ENCODE measurements around a stretch of chr4.

- RAMPAGE, long total RNA, result no peak
- RRBS, result 2% methylated on average over 23 of the region's 81 CpGs
Observed at GRCh38 chr4:15003898-15004531, 1.7 kb downstream of the CPEB2 start.

DNA sequence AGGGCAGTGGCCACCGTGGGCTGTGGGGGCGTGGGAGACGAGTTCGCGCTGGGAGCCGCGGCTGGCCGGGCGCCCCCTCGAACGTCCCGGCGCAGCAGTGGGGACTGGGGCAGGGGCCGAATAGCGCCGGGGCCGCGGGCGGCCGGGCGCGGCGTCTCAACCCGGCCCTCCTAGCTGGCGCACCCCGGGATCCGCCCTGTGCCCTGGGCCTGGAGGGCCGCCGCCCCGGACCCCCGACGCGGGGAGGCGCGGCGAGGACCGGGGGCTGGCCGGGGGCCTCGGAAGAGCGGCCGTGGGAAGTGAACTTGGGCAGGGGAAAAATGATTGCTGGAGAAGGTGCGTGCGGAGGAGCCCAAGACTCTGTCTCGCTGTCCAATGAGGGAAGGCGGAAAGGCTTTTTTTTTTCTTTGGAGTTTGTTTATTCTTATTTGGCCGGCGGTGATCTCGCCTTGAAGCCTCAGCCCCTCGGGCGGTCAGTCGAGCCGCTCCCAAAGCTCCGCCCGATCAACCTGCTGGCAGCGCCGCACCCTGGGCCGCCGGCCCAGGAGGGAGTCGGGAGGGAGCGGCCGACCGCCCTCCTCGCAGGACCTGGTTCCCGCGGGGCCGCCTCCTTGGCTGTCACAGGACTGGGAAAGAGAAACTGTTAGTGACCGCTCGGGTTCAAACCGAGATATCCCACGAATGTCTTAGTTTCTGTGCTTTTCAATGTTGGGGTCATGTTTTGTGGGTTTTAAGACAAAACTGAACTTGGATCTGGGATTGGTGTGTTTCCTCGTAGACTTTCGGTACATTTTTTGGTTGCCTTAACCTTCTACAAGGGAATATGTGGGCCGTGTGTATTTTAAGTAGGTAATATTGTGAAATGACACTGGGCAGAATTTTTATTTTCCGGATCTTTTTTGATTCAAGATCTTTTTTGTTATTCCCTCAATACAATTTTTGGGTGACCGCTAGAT is 2.5 kb downstream of the CPEB2 start:
- RAMPAGE, long total RNA, result no peak
- RRBS, result 2% methylated on average over 25 of the region's 75 CpGs

- RAMPAGE, long total RNA, result no peak
- RRBS, result no CpG with 5 or more reads among the region's 6 CpGs
Observed at GRCh38 chr4:15033882-15034773, 31.8 kb downstream of the CPEB2 start.

DNA sequence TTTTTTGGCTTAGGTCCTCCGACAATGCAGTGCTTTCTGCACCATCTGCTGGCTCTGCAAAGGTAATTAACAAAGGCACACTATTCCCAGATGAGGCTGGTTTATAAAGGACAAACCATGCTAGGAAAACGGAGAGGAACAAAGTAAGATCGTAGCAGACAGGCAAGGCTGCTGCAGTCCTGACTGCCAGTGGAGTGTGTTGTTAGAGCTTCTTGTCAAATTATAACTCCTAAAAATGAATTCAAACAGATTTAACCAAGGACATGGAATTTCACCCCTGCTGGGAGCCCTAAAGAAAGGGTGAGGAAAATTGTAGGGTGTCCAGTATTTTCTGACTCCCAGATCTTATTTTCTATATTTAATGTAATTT is 142.1 kb downstream of the CPEB2 start:
- RAMPAGE, long total RNA, result no peak
- RRBS, result no CpG with 5 or more reads among the region's 3 CpGs

- RAMPAGE, long total RNA, result no peak
- RRBS, result no CpG with 5 or more reads among the region's 10 CpGs
Observed at GRCh38 chr4:15340753-15341462, 86.9 kb upstream of the C1QTNF7 start.

DNA sequence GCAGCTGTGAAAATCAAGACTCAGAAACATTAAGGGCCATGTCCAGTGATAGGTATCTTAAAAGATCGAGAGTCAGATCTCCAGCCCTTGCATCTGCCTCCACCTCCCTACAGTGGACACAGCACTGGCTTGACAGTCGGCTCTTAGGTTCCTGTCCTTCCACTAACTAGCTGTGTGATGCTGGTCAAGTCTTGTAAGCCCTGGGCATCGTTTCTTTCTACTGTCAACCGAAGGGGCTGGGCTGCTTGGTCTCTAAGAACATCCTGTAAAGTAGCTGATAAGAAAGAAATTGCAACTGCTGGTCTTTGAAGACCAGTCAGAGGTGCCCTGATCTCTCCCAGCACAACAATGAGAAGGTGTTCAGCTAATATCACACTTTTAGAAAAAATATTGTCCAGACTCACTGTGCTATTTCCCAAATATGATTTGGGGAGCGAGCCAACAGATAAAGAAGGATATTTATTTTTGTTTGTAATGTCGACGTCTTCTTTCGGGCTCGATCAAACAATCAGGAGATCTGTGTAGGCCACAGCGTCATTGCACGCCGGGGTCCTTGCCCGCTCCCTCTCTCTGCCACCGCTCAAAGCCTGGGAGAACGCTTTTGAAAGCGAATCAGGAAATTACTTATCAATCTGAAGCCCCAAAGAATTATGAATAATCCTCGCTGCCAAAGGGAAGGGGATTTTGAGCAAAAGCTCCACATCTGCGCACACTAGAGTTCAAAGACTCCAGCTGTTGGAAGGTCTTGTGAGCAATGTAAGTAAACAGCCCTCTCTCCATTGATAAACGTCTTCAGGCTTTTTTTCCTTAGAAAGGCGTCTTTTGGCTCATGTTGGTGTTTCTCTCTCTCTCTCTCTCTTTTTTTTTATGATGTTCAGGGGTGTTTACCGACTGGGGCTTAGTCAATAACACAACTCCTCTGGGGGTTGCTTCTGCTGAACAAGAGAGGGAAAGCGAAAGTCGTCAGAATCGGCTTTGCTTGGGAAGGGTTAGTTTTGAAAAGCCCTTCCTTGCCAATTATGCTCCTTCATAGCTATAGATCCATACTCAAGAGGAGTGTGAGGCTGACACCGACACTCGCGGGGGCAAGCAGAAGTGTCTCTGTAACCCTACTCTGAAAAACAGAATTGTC is 53.5 kb upstream of the C1QTNF7 start:
- RAMPAGE, long total RNA, result no peak
- RRBS, result no CpG with 5 or more reads among the region's 27 CpGs

DNA sequence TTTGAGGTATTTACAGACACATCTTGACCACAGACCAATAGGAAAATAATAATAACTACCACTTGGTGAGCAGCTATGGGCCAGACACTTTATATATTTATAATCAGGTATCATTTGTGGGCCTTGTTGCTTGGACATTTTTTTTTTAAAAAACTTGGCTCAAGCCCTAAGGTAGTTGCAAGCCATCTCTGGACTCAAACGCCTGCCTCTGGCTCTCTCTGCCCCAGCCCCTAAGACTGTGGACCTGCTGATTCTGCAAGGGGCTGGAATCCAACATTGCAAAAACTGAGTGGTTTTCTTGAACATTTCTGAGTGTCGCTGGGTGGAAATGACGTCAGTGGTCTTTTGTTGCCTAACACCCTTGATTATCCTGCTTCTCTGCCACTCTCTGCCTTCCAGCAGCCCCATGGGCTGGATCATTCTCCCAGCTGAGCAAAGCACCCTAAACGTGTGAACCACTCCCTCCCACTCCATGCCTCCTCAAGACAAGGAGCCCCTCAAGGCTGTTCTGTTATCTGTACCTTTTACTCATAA is 16.6 kb downstream of the BST1 start:
- RAMPAGE, long total RNA, result no peak
- RRBS, result no CpG with 5 or more reads among the region's 4 CpGs

DNA sequence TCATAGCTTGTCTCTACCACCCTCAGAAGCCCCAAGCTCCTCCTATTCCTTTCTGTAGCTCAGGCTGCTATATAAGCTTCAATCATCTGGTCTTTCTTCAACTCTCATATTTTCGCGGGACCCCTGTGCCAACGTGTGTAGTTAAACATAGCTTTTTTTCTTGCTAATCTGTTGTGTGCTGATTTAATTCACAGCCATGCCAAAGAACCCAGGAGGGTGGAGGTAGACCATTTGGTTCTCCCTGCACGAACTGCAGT is 21.1 kb upstream of the CD38 start:
- RAMPAGE, long total RNA, result no peak
- RRBS, result no CpG with 5 or more reads among the region's 4 CpGs

- RAMPAGE, long total RNA, result no peak
- RRBS, result 40% methylated on average over 19 of the region's 33 CpGs
Observed at GRCh38 chr4:15905970-15906632, 32.4 kb downstream of the FGFBP1 start.

GRCh38 chr4:16032898-16033259 is 50.9 kb downstream of the PROM1 start:
- RAMPAGE, long total RNA, result no peak
- RRBS, result no CpG with 5 or more reads among the region's 3 CpGs

DNA sequence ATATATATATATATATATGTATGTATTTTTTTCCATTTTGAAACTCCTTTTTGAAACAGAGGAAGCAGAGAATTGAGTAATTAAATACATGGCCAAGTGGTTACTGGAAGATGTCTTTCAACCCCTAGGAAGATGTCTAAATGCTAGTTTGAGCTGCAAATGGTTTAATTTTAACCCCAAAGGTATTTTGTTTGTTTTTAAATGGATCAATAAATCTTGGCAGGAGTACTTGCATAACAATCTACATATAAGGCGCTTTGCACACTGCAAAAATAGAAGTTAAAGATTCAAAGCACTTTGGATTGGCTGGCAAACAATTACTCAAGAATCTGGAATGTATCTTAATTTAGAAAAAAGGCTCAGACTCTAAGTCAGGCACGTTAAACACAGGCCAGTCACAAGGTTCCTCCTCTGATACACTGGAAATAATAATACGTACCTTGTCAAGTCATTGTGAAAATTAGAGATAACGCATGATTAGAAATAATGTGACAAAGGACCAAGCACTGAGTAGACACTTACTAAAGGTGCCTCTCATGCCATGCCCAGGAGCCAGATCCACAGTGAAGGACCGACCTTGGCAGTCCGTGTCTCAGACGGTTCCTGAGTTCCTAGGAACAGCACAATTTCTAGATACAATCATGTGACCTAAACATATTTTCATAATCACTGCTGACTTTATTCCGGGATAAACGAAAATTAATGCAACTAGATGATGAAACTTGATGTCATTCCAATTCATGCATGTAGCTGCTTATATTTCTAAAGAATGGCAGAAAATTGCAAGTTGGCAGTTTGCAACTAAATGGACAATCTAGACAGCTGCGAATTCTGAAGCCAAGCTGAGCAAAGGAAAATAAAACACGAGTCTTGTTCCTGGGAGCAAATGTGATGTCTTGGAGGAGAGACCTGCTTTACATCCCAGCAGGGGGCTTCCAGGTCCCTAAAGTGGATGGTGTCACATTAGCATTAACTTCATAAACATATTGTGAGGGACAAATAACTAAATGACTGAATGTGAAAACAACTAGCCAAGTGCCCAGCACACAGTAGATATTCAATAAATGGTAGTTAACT is 49.6 kb downstream of the PROM1 start:
- RAMPAGE, long total RNA, result no peak
- RRBS, result no CpG with 5 or more reads among the region's 11 CpGs

GRCh38 chr4:16082843-16083046 is 1.1 kb downstream of the PROM1 start:
- RAMPAGE, long total RNA, result no peak
- RRBS, result no CpG with 5 or more reads among the region's 14 CpGs

- RAMPAGE, long total RNA, result no peak
- RRBS, result no CpG with 5 or more reads among the region's 9 CpGs
Observed at GRCh38 chr4:16083047-16083169, 915 bp downstream of the PROM1 start.

GRCh38 chr4:16140149-16141425 is 56.8 kb upstream of the PROM1 start:
- RAMPAGE, long total RNA, result no peak
- RRBS, result no CpG with 5 or more reads among the region's 5 CpGs

- RAMPAGE, long total RNA, result no peak
- RRBS, result no CpG with 5 or more reads among the region's 7 CpGs
Observed at GRCh38 chr4:16168393-16169304, 57.6 kb downstream of the TAPT1 start.

GRCh38 chr4:16235839-16236854 is 9.9 kb upstream of the TAPT1 start:
- RAMPAGE, long total RNA, result no peak
- RRBS, result no CpG with 5 or more reads among the region's 6 CpGs

DNA sequence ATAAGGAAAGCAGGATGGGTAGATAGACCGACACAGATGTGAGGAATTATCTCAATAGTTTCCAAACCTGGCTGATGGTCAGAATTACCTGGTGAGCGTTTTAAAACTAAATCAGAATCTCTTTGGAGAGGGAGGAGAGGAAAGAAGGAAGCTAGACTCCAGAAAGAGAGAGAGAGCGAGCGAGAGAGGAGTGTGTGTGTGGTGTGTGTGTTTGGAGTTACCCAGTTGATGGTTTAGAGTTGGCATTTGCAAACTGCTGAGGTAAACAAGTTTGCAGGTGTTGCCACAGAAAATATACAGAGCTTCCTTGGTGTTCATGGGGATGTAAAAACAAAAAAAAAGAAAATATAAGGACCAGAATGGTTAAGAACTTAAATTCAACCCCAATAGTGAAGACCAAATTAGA is 26.5 kb upstream of the LAP3 start:
- RAMPAGE, long total RNA, result no peak
- RRBS, result no CpG with 5 or more reads among the region's 4 CpGs

DNA sequence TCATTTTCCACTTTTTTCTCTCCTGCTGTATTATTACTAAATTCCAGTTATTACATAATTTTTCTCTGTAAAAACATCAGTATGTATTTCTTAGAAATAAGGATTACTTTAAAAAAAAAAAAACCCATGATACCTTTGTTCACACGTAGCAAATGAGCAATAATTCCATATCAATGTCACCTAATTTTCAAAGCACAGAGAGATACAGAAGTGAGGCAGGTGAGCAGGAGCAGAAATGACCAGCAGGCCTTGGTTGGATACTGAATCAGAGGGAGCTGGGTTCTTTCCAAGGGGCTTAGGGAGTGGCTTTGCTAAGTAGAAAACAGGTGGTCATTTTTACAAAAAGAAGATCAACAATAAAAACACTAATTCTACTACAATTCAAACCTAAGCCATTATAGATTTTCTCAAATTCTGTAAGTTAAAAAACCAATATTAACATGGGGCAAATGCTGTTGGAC is 21.2 kb downstream of the MED28 start:
- RAMPAGE, long total RNA, result no peak
- RRBS, result no CpG with 5 or more reads among the region's 1 CpG

- RAMPAGE, long total RNA, result no peak
- RRBS, result no CpG with 5 or more reads among the region's 4 CpGs
Observed at GRCh38 chr4:17870177-17870690, 59.5 kb downstream of the NCAPG start.

DNA sequence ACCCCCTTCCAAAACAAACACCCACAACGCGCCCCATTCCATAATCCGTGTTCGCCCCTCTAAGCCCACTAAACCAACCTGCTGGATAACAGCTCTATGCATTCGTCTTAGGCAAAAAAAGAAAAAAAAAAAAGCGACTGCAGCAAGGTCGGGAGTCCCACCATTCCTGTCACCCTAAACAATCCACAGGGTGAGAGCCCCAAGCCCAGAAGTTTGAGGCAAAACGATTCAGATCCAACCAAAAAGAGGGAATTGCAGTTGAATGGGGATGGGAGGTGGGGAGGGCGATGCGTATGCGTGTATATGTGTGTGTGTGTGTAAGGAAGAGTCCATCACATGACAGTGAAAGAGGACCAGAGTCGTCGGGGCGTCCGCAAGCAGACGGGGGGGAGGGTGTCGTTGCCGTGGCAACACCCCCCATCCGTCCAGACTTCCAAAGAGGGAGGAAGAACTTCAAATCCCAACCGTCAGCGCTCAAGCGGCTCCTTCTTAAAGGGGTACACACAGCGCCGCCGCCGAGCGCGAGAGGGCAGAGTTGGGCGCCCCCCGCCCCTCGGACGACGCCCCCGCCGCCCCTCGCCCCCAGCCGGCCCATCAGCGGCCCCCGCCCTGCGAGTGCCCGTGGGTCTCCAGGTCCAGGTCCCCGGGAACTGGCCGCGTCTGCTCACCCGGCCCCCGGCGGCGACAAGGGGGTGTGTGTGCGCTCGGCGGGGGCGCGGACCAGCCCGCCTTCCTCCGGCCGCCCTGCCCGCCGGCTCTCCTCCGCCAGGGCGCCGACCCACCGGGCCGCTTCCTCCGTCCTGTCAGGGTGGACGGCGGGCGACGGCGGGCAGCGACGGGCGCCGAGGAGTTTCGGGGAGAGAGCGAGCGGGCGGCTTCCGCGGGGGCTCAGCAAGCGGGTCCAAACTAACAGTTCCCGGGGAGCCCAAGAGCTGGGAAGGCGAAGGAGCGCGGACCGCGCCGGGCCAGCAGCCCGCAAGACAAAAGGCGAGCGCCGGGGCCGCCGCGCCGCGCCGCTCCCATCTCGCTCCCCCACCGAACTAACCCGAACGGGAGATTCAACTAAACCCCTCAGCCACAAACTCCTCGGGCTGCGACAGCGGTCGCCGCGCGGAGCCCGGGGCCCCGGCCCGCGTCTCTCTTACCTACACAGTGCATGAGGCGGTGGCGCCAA is 715 bp downstream of the LCORL start:
- RAMPAGE, long total RNA, result no peak
- RRBS, result under 1% methylated on average over 28 of the region's 114 CpGs

Data from hepatocyte (in vitro differentiated cells and primary cell).